ENCODE data around the gene EGR4.

DNA sequence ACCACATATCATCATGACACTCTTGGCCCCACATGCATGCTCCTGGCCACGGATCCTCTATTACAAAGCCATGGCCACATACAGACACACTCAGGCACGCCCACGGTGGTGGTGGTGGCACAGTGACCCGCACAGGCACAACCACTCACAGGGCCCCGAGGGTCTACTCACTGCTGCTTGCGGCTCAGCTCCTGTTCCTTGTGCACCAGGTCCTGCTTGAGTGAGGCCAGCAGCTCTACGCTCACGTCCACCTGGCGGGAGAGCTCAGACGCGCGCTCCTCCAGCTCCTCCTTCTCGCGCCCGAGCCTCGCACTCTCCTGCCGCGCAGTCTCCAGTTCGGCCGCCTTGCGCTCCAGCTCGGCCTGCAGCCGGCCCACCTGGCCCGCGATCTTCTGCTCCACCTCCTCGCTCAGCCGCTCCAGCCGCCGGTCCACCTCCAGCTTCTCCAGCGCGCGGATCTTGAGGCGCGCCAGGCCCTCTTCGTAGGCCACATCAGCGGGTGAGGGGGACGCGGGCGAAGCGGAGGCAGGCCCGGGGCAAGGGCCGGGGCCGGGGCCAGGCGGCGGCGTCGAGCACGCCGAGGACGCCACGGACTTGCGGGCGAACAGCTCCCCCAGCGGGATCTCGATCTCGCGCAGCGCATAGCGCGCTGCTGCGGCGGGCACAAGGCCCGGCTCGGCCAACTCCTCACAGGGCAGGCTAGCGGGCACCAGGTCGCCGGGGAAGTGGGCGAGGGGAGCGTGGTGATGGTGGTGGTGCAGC, 15.5 kb downstream of the FBXO41 start:
- PRO-cap, 4 experiments, result no peak in any of the 4 experiments
- RAMPAGE, long total RNA, 2 experiments, result no peak in any of the 2 experiments

- PRO-cap, 4 experiments, result no peak in any of the 4 experiments
- RAMPAGE, long total RNA, 2 experiments, result no peak in any of the 2 experiments
Observed at GRCh38 chr2:73293407-73293924, at the start of gene EGR4. EGR4 (minus strand) TSS chr2:73293548.

GRCh38 chr2:73730651-73731253, 6.4 kb downstream of the TPRKB start:
- PRO-cap, 4 experiments, result no peak in any of the 4 experiments
- RAMPAGE, long total RNA, 2 experiments, result no peak in any of the 2 experiments

DNA sequence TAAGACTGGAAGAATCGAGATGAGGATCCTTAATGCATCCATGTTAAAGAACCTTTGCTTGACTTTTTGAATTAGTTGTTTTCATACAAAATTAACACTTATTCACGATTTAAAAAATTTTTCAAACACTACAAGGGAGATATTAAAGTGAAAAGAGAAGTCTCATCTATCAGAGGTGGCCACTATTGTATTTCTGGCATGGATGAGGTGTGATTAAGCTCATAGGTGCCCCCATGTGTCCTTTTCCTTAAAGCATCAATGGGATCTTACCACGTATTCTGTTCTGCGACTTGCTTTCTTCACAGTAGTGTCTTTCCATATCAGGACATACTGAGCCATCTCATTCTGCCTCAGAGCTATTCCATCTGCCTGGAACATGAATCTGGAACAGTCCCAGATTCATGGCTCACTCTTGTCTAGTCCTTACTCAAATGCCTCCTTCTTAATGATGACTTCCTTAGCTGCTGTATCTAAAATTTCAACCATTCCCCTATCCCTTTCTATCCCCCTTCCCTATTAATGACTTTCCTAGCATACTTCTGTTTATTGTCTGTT, 10.9 kb downstream of the STAMBP start:
- PRO-cap, 4 experiments, result no peak in any of the 4 experiments
- RAMPAGE, long total RNA, 2 experiments, result no peak in any of the 2 experiments

DNA sequence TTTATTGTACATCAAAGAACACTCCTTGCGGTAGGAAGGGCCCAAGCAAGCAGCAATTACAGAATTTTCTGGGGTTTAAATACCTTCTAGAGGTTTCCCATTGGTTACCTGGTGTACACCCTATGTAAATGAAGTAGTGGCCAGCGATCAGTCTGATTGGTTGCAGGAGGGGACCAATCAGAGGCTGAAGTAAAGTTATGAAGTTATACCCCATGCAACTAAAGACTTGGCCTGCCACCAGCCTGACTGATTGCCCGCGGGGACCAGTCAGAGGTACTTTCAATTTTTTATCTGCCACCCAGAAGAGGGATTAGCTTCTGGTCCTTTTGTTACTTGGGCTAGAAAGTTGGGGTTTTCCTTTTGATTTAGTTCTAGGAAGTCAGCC, 1.7 kb upstream of the DGUOK start:
- PRO-cap, 4 experiments, result no peak in any of the 4 experiments
- RAMPAGE, long total RNA, 2 experiments, result no peak in any of the 2 experiments

GRCh38 chr2:73930206-73930445, 3.4 kb downstream of the DGUOK start:
- PRO-cap, 4 experiments, result no peak in any of the 4 experiments
- RAMPAGE, long total RNA, 2 experiments, result no peak in any of the 2 experiments

- PRO-cap, 4 experiments, result no peak in any of the 4 experiments
- RAMPAGE, long total RNA, 2 experiments, result no peak in any of the 2 experiments
Observed at GRCh38 chr2:73987326-73987999, 2.8 kb downstream of the TET3 start.

DNA sequence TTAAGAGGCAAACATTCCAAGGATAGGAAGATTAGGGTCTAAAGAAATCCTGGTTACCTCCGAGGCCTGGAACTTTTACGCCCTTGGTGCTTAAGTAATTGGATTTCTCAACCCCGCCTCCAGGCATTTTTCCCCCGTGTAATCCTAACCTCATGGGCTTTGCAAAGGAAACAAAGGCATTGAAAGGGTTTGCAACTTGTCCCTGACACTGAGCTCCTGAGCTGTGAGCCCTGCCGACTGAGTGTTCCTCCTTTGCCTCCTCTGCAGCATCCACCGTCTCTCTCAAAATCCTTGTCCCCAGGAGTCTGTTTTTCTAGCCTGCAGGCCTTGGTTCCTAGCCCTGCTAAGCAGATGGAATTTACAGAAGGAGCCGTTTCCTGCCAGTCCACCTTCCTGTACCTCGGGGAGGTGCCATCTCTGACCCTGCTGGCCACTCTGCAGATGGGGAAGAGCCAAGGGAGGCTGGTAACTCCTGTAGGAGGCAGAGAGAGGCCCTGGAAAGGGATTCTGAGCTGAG, 24.2 kb downstream of the TET3 start:
- PRO-cap, 4 experiments, result no peak in any of the 4 experiments
- RAMPAGE, long total RNA, 2 experiments, result no peak in any of the 2 experiments

GRCh38 chr2:74025818-74026696, 41.3 kb downstream of the TET3 start:
- PRO-cap, 4 experiments, result no peak in any of the 4 experiments
- RAMPAGE, long total RNA, 2 experiments, result no peak in any of the 2 experiments

DNA sequence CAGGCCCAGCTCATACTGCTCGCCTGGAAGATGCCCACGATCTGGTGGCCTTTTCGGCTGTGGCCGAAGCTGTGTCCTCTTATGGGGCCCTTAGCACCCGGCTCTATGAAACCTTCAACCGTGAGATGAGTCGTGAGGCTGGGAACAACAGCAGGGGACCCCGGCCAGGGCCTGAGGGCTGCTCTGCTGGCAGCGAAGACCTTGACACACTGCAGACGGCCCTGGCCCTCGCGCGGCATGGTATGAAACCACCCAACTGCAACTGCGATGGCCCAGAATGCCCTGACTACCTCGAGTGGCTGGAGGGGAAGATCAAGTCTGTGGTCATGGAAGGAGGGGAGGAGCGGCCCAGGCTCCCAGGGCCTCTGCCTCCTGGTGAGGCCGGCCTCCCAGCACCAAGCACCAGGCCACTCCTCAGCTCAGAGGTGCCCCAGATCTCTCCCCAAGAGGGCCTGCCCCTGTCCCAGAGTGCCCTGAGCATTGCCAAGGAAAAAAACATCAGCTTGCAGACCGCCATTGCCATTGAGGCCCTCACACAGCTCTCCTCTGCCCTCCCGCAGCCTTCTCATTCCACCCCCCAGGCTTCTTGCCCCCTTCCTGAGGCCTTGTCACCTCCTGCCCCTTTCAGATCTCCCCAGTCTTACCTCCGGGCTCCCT, 61.9 kb downstream of the TET3 start:
- PRO-cap, 4 experiments, result peak in 2 of 4 experiments; most common plus-strand start position 319 of the sequence (in 2)
- RAMPAGE, long total RNA, 2 experiments, result no peak in any of the 2 experiments

DNA sequence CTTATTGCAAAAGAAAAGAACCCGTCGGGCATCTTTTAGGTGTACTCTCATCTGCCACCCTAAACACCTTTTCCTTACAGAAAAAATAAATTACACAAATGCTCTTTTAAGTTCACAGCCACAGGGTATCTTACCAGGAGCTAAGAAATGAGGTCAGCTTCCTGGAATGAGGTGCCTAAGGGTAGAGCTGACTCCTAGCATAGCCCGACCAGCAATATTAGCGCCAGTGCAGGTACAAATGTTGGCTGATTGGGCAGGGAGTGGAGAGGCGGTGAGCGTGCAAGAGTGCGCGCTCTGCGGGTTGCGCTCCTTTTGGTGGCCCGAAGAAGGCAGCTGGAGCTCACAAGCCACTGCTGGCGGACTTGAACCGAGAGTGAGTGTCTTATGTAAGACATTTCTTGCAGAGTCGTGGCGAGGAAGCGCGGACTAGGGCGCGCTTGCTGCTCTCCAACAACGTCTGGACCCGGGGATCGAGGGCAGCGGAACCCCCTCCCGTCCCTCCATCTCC, 17.5 kb downstream of the BOLA3 start:
- PRO-cap, 4 experiments, result no peak in any of the 4 experiments
- RAMPAGE, long total RNA, 2 experiments, result no peak in any of the 2 experiments

DNA sequence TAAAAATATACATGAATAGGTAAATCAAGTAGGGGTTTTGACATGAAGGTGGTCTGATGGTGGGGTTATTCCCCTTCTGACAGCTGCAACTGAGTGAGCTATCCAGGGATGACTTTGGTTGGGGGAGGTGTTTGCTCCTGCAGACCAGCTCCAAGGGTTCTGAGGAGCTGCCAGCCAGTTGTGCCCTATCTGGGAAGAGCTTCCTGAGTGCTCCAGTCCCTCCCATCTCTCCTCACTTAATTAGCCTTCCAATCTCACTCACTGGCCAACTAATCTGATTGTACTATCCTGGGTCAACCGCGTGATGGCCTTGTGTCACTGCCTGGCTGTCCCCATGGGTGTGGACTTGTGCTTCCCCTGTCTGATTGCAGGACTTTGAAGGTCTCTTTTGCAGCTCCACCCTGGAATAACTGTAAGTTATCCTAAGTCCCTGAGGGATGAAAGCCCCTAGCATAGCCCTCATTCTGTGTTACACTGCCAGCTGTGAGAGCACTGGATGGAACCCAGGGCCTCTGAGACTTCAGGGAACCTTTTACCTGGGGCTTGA, 65.1 kb downstream of the SLC4A5 start:
- PRO-cap, 4 experiments, result no peak in any of the 4 experiments
- RAMPAGE, long total RNA, 2 experiments, result no peak in any of the 2 experiments

GRCh38 chr2:74504123-74504432, 3.4 kb downstream of the PCGF1 start:
- PRO-cap, 4 experiments, result peak in 3 of 4 experiments; most common plus-strand start chr2:74504219 (in 1); most common minus-strand start chr2:74504275 (in 1)
- RAMPAGE, long total RNA, 2 experiments, result no peak in any of the 2 experiments

DNA sequence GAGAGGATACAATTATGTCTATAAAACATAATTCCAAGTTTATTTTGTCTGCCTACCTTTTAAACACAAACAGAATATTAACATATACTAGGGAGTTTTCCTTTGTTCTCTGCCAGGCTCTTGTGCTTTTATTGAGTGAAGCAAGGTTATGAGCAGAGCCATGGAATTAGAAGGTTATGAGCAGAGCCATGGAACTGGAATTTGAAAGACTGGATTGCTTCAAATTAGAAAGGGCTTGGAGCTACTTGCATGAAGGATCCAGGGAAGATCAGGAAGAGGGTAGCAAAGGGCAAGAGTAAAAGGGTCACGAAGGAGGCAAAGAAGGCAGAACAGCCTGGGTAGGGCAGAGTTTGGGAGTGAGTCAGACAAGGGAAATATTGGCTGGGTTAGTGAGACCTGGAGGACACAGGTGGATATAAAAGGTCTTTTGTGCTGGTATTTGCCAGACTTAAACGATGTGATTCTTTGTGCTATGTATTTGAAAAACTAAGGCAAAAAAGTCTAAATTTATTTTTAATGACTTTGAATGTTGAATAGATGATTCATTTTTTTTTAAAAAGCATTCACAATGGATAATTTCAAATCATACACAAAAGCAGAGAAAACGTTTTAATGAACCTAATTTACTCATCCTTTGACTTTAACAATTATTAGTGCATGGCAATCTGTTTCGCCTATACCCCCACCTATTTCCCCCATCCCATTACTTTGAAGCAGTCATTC, 65.1 kb downstream of the SEMA4F start:
- PRO-cap, 4 experiments, result no peak in any of the 4 experiments
- RAMPAGE, long total RNA, 2 experiments, result no peak in any of the 2 experiments

GRCh38 chr2:74836485-74837370, 2.8 kb downstream of the HK2 start:
- PRO-cap, 4 experiments, result peak in 1 of 4 experiments; most common plus-strand start chr2:74836921 (in 1)
- RAMPAGE, long total RNA, 2 experiments, result no peak in any of the 2 experiments

- PRO-cap, 4 experiments, result no peak in any of the 4 experiments
- RAMPAGE, long total RNA, 2 experiments, result no peak in any of the 2 experiments
Observed at GRCh38 chr2:74841520-74842264, 7.8 kb downstream of the HK2 start.

GRCh38 chr2:74843005-74844306, 9.5 kb downstream of the HK2 start:
- PRO-cap, 4 experiments, result no peak in any of the 4 experiments
- RAMPAGE, long total RNA, 2 experiments, result no peak in any of the 2 experiments

DNA sequence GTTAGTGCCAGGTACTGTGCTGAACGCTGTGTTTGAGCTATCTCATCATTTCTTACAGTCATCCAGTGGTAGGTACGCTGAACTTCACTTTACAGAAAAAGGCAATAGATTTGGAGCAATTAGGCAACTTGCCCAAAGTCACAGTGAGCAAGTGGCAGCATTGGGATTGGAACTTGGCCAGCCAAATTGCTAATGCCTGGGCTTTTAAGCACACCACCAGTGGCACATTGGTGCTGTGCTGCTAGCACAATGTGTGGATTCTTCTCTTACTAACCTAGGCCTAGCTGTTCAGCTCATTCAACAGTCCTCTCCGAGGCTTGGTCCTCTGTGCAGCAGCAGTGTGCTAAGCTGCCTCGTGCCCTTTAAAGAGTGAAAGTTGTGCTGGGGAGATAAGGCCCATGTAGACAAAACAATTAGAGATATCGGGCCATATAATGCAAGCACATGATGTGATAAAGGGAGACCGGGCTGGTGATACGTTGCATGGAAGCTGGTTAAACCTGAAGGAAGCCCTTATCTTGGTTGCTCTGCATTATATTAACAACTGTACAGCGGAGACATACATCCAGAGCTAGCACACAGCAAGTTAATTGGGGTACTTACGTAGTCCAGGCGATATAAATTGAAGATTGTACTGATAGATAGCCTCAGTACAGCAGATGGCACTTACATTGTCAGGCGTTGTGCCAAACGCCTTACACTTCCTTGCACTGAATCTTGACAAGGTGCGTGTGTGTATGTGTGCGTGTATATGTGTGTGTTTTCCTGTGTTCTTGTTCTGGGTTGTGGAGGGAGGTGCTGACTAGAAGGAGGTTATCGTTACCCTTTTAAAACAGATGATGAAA, 28.4 kb downstream of the HK2 start:
- PRO-cap, 4 experiments, result no peak in any of the 4 experiments
- RAMPAGE, long total RNA, 2 experiments, result no peak in any of the 2 experiments

- PRO-cap, 4 experiments, result no peak in any of the 4 experiments
- RAMPAGE, long total RNA, 2 experiments, result no peak in any of the 2 experiments
Observed at GRCh38 chr2:74867591-74868689, 34.0 kb downstream of the HK2 start.

GRCh38 chr2:74872085-74872596, 38.2 kb downstream of the HK2 start:
- PRO-cap, 4 experiments, result no peak in any of the 4 experiments
- RAMPAGE, long total RNA, 2 experiments, result no peak in any of the 2 experiments

All from right lobe of liver (tissue), 4 donors.